Mucosa of descending colon (tissue), 1 donor: ENCODE data around the genes ACADS and C12orf43.

DNA sequence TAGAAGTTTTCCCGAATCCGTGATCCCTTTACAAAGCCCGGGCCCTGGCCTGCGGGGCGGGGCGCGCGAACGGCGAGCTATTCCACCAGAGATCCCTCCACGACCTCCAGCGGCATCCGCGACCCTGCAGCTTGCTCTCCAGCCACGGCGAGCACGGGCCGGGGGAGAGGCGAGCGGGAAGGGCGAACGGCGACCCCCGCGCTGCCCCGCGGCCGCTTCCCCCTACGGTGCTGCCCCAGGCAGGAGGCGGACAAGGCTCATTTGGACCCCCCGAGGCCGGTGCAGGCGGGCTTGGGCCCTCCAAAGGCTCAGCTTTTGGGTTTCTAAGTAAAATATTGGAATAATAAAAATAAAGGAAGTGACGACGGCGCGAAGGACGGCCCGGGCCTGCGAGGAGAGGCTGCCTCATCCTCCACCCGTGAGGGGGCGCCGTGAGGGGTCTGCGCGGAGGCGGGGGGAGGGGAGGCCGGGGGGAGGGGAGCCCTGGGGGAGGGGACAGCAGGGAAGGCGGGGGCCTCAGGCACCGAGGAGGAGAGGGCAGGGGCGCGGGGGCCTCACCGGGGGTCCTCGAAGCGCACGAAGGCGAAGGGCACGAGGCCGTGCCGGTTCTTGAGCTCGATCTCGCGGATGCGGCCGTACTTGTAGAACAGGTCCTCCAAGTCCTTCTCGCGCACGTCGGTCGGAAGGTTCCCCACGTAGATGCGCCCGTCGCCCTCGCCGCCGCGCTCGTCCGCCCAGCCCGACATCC, 510 bp downstream of the SRSF9 start:
- PRO-cap: no peak

DNA sequence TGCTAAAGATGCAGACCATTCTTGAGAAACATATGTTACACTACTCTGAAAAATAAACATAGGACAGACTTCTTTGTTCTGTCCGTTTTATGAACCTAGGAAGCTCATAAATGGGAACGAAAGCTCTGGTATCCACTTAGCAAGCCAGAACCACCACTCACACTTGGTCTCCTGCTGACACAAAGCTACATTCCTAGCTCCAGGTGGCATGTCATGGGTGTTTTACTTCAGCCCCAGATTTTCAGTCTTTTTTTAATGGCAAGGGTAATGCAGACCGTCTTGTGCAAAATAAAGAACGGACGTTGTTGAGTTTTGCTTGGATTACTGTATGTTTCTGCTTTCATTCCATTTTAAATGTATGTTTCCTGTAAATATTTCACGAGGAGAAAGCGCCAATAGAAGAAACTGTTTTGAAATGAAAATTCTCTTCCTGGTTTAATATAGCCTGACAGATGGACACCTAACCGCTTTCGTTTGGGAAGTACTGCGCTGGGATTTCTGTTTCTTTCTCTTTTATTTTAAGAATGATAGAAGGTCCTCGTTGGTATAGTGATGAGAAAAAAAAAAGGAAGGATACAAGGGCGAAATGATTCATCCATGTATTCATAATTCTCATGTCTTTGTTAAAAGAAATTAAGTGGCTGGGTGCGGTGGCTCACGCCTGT, 836 bp upstream of the COQ5 start:
- PRO-cap: bidirectional peak, plus-strand start at position 135 of the sequence, minus-strand start at position 187 of the sequence; bidirectional peak, plus-strand start at position 438 of the sequence, minus-strand start at position 412 of the sequence

- PRO-cap: no peak
Measured at GRCh38 chr12:120653932-120654505, 13.6 kb downstream of the CABP1 start.

DNA sequence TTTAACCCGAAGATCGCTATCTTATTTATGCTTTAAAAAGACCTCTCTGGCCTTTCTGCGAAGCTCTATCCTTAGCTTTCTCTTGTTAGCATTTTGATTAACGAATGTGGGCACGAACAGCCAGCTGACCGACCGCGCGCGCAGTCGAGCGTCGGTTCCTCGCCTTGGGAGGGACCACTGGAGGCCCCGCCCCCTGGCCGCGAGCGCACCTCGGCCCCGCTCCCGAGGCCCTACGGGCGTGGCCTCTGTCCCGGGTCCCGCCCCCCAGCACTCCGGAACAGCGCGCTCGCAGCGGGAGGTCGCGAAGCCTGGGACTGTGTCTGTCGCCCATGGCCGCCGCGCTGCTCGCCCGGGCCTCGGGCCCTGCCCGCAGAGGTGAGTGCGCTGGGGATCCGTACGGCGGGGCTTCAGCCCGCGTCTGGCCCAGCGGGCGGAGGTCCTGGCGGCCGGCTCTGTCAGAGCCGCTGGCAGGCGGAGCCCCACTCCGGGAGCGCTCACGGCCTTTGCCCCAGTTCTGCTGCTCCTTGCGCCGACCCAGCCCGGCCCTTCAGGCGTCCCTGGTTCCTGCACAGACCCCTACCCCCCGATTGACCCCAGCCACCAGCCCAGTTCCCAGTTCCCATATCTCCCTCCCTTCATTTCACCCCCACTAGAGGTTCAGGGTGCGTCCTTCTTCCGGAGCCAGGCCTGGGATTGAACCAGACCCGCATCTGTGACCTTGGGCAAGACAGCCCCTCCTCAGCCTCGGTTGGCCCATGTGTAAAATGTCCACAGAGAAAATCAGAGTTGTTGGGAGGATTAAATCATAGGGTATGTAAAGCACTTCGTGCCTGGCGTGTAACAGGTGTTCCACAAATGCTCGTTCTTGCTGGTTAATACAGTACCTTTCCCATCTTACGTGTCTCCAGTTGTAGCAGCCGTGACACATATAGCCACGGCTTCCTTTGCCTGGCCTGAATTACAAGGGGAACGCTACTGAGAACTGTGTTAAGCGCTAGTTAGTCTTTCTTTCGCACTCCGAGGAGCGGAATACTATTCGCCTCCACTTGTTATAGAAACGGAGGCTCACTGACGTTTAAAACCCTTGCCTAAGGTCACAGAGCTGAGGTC, at the start of gene ACADS:
ACADS (plus strand) TSS at position 270 of the 1,110 bp plus-strand sequence.
- PRO-cap: bidirectional peak, plus-strand start at position 313 of the sequence, minus-strand start at position 161 of the sequence; bidirectional peak, plus-strand start at position 511 of the sequence, minus-strand start at position 451 of the sequence; bidirectional peak, plus-strand start at position 907 of the sequence, minus-strand start at position 695 of the sequence

DNA sequence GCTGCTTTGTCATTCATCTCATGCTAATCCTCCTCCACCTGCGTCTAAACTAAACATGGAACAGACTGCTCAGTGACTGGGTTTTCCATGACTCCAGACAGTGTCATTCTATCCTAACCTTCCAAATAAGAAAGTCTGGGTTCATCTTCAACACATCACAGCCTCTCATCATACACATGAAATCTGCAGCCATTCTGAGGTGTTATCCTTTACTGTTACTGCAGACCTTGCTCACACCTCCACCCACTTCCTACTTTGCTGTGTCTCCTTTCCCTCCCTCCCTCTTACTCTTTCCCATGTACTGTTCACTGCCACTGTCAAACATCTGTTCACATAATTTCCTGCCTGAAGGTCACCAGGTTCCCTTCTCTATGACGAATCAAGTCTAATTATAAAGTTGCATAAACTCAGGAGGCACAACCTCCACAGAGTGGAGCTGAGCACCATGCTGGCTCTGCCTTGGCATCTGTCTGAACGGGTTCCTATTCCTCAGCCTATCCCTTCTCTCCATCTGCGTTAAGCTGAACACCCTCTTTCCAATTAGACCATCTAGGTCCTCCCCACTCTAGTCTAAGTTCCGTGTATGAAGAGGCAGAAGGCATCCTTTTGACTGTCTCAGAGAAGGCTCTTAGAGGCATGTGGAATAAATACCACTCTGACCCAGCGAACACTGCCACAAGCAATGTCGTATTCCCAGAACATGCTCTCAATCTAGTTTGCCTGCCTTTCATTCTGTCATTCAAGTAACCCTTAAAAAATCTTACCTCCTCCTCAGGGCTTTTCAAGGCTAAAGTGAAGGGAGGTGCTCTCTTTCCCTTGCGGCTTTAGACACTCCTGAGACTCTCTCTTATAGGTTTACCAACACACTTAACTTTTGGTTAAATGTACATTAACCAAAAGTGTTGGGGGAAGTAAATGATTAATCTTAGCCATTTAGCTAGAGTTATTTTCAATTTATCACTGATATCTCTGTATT, 48.7 kb downstream of the ACADS start:
- PRO-cap: no peak

DNA sequence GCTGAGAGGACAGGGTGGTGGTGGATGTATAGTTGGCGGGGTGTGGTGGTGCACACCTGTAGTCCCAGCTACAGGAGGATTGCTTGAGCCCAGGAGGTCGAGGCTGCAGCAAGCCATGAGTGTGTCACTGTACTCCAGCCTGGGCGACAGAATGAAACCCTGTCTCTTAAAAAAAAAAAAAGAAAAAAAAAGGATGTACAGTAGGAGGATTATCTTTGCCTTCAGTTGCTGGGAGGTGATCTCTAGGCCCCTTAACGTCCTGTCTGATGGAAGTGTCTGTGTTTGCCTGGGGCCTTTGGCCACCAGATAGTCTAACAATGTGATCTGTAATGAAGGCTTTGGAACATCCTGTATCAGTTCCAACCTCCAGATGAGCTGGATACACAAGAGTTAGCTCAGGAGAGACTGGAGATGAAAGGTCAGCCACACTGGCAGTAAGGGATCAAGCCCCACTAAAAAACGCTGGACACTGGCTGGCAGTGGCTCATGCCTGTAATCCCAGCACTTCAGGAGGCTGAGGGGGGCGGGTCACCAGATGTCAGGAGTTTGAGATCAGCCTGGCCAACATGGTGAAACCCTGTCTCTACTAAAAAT, 19.2 kb upstream of the HNF1A start:
- PRO-cap: bidirectional peak, plus-strand start at position 398 of the sequence, minus-strand start at position 331 of the sequence

DNA sequence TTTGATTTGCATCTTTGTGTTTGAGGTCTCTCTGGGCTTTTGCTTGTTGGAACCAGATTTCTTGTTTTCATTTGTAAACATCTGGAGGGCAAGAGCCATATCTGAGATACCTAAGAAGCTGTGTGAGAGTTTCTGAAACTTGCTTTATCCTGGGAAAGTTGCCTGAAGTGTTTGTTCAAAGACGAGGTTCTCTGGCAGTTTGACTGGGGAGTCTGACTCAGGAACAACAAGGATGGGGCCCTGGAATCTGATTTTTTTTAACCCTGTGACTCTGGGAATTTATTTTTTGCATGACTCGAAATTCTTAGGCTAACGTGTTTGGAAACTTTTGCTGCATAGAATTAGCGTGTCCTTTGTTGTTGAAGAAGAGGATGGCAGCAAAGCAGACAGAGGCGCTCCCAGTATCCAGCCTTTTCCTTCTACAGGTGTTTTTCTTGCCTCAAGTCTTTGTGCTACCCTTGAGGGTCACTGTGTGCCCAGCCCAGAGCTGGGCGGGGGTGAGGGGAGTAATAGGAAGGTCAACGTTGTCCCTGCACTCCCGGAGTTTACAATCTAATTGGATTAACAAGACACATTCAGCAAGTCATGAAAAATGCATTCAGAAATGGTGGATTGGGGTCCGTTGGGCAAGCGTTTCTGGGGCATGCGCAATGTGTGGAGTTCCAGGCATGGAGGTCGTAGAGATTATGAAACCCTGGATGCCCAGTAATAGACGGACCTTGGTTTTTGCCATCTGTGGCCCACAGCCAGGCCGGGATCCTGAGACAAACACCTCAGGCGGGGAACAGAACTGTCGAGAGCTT, 11.0 kb upstream of the HNF1A start:
- PRO-cap: no peak

- PRO-cap: unidirectional peak, minus-strand start at chr12:121016487
Measured at GRCh38 chr12:121016335-121016838, at the start of gene C12orf43. C12orf43 (minus strand) TSS chr12:121016487.

- PRO-cap: no peak
Measured at GRCh38 chr12:121126213-121126928, 6.3 kb upstream of the P2RX7 start.

GRCh38 chr12:121222801-121223690, 13.1 kb downstream of the P2RX4 start:
- PRO-cap: no peak

- PRO-cap: no peak
Measured at GRCh38 chr12:121295238-121295379, 1.4 kb downstream of the CAMKK2 start.

- PRO-cap: bidirectional peak, plus-strand start at chr12:121296978, minus-strand start at chr12:121296704; bidirectional peak, plus-strand start at chr12:121297121, minus-strand start at chr12:121297116
Measured at GRCh38 chr12:121296790-121297673, 523 bp upstream of the CAMKK2 start.

DNA sequence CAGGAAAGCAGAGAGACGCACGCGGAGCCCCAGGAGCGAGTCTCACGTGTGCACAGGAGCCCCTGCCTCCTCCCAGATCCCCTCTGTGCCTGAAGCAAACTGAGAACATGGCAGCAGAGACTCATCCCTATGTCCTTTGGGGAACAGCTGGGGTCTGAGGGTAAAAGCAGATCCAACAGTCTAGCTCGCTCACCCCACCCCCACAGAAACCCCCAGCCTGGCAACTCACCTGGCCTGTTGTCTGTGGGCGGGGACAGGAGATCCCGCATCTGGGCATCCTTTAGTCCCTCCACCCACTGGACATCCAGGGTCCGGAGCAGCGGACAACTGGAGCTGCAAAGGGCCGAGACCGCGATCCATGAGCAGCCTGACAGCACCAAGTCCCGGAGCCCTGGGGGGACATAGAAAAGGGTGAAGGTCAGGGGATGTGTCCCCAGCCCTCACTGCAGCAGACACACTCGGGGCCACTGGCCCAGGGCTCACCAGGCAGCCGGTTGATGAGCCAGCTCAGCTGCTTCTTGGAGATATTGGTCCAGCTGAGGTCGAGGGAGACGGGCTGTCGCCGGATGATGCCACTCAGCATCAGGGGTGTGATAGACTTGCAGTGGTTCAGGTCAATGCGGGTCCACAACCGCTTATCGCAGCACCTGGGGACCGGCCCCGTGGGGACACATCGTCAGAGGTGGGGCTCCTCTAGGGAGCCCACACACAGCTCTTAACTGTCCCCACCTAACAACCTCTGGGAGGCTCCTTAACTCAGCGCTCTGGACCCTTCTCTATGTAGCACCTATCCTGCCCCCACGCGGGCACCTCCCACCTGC, 40.9 kb downstream of the RNF34 start:
- PRO-cap: no peak

GRCh38 chr12:121516832-121517102, 64.1 kb downstream of the KDM2B start:
- PRO-cap: no peak

GRCh38 chr12:121537434-121538311, 43.1 kb downstream of the KDM2B start:
- PRO-cap: no peak

DNA sequence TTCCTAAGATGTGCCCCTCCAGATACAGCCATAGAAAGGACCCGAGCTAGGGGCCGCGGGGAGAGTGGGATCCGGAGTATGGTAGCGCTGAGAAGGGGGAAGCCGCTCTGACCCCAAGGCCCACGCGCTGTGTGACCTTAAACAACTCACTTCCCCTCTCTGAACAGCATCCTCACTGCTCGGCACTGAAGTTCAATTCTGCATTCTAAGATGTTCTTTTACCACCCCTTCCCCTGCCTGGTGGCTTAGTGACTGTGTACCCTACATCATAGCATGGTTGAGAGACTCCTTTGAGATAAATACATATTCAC, 42.6 kb downstream of the KDM2B start:
- PRO-cap: no peak

DNA sequence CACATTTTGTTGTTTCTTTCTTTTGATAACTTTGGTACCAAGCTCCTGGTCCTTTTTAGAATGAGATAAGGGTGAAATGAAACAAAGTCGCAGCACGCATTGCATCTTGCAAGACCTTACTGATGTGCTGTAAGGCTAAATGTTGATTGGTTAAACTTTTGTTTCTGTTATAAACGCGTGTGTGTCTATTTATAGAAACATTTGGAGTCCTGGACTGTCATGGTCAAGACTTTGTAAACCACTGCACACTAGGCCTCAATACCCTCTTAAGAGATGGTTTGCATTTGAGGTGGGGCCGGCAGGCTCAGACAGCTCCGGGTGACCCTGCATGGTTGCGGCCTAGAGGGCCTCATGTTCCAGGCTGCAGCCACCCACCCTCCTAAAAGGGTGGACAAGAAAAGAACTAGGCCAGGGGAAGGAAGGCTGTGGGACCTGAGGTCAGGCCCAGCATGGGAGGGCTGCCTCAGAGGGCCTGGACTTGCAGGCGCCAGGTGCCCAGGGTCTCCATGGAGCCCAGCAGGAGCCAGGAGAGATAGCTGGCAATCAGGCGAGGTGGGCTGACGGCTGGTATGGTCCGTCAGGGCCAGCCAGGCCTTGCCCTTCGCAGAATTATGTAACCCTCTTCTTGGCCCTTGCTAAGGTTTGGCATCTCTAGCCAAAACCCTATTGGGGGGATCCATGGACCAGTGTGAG, 36.7 kb downstream of the MORN3 start:
- PRO-cap: no peak

DNA sequence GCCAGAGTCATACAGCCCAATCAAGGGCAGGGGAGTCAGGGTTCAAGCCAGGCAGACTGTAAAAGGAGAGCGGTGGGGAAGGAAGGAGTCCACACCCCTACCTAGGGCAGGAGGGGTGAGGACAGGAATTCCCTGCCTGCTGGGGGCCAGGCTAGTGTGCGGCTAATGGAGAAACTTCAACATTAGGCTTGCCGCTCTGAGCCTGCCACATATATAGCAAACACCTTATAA, 31.0 kb downstream of the MORN3 start:
- PRO-cap: no peak

GRCh38 chr12:121754157-121754763, 39.2 kb downstream of the RHOF start:
- PRO-cap: no peak

GRCh38 chr12:121777445-121778022, 16.0 kb downstream of the RHOF start:
- PRO-cap: no peak